WTC11 (cell line): ENCODE data around the gene UTS2B.

- PRO-cap: no peak
Observed at GRCh38 chr3:189937242-189938015, 183.3 kb downstream of the P3H2 start.

DNA sequence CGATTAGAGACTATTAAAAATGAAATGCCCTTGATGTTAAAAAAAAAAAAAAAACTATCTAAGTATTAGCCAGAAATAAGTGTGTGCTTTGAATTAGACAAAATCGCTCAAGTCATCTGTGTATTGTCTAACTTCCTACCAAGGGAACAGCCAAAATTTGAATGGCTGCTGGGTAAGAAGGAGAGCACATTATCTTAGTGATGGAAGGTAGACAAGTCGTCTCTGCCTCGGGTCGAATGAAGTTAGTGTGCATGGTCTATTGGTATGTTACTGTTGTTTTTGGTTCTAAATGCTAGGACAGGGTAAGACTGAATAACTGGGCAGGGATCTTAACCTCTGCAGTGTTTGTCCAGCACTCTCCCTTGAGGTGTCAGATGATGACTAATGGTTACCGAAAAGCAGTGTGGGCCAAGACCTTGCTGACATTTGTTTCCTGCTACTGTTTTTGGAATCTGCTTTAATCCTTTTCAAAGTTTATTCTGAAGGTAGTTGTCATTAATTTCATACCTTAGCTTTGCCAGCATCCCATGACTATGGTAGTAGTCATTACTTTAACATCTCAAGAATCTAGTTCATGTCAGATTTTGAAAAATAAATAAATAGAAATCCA, 117.1 kb downstream of the P3H2 start:
- PRO-cap: no peak

DNA sequence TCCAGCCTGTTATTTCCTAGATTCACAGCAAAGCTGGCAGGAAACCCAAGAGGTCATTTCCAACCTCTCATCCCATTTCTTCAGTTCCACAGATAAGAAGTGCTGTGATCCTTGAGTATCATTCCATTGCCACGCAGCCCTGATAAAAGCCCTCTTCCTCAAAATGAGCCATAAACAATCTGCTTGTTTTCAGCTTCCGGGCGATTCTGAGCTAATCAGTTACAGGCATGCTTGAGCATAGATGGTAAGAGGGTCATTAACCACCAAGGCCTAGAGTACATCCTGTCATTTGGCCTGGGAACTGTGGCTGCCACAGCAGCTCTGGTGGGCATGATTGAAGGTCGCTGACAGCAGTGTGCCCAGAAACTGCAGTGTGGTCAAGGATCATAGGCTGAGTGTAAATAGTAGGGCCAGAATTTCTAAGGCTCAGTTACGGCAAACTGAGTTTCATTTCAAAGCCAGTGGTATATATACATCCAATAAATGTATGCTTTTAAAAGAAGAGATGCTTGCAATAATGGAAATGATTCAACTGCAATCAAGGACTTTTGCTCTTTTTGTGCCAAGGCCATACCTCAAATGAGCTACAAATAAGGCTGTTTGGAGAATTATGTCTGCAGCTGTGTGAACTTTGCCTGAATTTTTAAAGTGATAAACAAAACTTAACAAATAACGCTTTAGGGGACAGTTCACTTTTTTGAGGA, 47.3 kb downstream of the P3H2 start:
- PRO-cap: no peak

GRCh38 chr3:190101217-190102145, 19.2 kb downstream of the P3H2 start:
- PRO-cap: no peak

DNA sequence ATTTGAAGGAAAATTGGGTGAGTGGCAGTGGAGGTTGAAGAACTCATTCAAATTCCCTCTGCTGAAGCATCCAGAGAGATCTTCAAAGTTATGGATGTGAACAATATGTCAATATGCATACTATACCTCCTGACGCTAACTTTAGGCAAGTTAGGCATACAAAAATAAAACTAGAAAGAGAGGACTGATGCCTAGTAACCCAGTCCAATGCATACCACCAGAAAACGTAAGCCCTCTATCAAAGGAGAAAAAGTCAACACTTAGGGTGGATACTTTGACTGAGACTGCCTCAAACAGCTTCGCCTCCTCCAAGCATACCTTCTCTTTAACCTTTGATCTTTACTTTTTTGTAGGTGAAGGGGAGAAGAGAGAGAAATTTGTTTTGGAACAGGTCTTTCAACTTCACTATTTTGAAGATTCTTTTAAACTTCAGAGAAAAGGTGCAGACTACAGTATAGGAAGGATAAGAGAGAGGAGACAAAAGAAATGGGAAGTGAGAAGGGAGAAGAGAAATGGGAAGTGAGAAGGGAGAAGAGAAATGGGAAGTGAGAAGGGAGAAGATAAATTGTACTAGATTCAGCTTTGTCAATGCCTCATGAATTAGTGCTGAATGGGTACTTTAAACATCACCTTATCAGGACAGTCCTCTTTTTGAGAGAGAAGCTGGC, 1.2 kb downstream of the P3H2 start:
- PRO-cap: no peak

DNA sequence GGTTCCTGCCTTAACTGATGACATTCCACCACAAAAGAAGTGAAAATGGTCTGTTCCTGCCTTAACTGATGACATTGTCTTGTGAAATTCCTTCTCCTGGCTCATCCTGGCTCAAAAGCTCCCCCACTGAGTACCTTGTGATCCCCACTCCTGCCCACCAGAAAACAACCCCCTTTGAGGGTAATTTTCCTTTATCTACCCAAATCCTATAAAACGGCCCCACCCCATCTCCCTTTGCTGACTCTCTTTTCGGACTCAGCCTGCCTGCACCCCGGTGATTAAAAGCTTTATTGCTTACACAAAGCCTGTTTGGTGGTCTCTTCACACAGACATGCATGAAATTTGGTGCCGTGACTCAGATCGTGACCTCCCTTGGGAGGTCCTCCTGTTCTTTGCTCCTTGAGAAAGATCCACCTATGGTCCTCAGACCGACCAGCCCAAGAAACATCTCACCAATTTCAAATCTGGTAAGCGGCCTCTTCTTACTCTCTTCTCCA, 24.0 kb upstream of the P3H2 start:
- PRO-cap: no peak

- PRO-cap: no peak
Observed at GRCh38 chr3:190320434-190320915, 1.8 kb downstream of the CLDN1 start.

- PRO-cap: no peak
Observed at GRCh38 chr3:190386274-190386960, 1.5 kb upstream of the CLDN16 start.

- PRO-cap: no peak
Observed at GRCh38 chr3:190517203-190518152, 3.6 kb downstream of the IL1RAP start.

DNA sequence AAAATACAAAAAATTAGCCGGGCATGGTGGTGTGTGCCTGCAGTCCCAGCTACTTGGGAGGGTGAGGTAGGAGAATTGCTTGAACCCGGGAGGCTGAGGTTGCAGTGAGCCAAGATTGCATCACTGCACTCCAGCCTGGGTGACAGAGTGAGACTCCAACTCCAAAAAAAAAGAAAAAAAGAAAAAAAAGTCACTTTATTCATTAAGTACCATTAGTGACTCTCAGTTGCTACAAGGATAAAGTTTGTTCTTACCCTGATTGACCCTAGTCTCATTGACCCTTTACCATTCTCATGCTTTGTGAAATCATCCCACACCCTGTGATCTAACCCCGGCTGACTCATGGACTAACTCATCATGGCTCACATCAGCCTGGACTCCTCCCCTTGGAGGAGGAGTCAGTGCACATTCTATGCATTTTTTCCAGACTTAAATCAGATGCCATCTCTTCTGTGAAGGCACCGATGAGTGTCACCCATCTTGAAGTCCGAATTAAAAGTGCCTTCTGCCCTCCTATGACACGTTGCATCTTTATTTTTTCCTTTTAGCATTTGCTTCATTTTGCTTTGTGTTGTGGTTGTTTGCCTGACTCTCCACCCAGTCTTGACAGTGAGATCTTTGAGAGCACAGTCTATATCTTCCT, 71.9 kb downstream of the IL1RAP start:
- PRO-cap: no peak

DNA sequence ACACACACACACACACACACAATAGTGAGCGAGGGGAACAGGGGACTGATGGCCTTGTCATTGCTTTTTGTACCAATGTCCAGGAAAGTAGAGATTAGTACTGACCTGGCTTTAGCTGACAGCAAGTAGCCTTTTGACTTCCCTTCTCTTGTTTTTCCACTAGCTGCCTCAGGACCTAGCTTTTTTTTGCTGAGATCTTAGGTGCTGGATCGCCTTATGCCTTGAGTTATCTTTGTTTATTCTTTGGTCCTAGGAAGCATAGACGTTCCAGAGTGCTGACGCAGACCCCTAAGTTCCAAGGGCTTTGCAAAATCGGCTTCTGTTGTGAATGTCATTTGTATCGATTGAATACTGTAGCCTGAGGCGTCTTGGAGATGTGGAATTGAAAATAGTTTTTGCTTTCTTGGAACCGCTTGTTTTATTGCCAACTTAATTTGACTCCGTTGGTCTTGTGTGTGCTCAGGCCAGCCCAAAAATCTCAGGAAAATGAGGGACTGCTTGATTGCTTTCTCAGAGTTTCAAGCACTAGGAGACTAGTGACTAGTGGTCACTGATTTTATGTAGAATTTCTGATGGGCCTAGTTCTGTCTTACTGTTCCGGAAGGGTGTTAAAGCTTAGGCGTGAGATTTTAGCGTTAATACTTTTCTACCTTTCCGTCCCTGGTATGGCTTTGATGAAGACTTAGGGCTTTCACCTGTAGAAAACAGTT, at the start of gene UTS2B:
Gene UTS2B (minus strand): TSS at position 218 of the 710 bp plus-strand sequence.
- PRO-cap: no peak

GRCh38 chr3:191376498-191377230, 46.3 kb upstream of the UTS2B start:
- PRO-cap: no peak

- PRO-cap: no peak
Observed at GRCh38 chr3:192727002-192727243, 418 bp downstream of the FGF12 start.

GRCh38 chr3:192727876-192728389, 592 bp upstream of the FGF12 start:
- PRO-cap: no peak

GRCh38 chr3:192916390-192916736, 1.3 kb downstream of the MB21D2 start:
- PRO-cap: bidirectional peak, plus-strand start at chr3:192916556, minus-strand start at chr3:192916565

DNA sequence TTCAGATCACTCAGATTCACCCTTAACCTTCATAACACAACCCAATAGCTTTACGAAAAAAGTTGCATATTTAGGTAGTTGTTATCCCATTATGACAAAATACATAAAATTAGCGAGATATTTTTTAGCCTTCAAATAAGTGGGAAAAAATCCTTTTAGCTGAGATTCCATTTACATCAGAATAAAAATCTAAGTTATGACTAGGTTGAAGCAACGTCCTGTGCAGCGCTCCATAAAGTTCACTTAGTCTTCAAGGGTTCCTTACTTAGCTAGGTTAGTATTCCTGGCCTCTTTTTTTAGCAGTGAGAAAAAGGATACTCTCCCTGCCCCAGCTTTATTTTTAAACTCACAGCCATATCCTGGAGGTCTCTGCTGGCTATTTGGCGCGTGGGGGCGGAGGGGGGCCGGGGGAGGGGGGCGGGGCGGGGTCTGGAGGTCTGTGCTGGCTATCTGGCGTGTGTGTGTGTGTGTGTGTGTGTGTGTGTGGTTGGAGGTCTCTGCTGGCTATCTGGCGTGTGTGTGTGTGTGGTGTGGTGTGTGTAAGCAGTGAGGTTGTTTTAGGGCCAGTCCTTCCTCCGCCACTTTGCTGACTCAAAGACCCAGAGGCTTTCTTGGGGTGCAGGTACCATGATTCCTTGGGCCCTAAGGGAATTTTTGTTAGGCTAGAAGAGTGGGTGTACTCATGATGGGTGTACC, 674 bp upstream of the PLAAT1 start:
- PRO-cap: no peak

DNA sequence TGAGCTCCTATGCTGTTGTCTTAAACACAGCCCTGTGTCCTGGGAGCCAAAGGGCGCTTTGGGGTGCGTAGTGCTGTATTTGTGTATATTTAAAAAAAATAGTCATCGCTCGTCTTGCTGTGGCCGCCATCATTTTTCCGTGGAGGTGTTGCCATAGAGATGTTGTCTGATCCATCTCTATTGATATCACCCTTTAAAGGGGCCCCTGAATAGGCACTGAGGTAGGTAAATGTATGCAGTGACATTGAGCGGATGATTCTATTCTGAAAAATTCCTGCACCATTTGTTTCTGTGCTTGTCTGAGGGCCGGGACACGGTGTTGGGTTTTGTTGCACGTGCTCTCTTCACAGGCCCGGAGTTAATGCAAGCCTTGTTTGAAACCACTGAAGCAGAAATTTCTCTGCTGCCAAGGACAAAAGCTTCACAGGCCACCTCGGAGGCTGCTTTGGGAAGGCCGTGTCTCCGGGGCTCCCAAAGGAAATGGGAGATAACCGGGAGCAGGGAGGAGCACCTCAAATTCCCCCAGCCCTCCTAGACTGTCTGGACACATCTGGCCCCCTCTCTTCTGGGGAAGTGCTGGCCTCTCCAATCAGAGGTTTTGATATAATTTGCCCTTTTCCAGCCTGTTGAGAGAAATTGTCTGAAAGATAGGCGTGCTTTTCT, 179.3 kb downstream of the OPA1 start:
- PRO-cap: no peak

DNA sequence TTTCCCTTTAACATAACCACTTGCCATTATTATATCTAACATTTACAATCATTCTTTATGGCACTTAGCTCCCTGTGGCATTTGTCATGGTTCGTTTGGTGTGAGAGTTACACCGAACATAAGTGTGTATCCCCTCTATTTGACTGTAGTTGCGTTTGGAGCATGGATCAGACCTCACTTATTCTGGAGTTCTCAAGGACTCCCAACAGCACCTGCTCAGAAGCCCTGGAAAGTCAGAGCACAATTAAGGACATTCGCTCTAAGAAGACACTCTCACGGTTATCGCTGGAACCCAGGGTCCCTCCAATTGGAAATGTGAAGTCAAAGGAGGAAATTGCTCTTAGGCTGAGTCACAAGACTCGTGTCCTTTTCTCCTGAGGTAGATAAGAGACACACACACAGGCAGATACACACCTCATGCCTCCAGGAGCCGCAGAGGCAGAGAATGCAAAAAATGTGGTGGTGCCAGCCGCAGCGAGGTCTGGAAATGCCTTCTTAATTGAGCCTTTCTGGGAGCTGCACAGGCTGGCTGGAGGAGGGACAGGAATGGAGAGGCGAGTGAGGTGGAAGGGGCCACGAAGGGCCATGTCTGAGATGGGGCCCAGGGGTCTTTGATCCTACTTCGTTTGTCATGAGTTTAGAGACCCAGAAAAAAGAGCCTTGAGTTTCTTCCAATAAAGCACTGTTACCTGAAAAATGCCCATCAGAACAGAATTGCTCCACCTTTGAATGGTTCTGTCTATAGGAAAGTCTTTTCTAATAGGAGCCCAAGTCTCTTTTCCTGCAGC, 189.2 kb downstream of the OPA1 start:
- PRO-cap: no peak

GRCh38 chr3:193794198-193794438, 201.1 kb downstream of the OPA1 start:
- PRO-cap: no peak

DNA sequence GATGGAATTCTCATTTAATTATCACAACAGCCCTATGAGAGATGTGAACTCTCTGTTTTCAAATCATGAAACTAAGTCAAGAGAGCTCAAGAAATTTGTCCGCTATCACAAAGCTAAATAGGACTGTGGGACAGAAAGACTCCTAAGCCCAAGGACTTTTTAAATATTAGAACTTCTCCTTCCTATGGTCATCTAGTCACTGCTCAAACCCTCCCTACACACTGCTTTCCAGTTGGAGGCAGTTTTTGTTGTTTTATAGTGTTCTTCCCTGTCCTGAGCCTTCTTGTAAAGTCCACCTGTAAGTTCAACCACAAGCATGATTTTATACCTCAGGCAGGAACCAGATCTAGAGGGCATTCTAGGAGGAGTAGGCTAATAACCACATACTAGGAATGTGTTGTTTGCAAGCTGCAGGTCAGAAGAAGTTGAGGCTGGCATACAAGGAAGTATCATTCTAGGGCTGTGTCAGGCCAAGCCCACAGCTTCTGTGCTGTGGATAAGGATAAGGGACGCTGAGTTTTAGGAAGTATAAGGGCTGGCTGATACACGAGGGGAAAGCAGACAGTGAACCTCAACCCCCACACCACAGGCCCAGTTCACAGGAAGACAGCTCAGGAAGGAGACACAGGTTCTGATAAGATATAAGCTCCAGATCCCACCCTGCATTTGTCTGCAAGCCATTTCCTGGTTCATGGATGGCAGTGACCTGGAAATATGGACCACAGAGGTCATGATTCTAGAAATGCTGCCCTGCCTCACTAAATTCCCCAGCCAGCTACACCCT, 260.4 kb downstream of the OPA1 start:
- PRO-cap: no peak